Measurements from ENCODE around the genes ARSL and ARSH.

GRCh38 chrX:2963792-2964903, at the start of gene ARSL:
Gene ARSL (minus strand): TSS chrX:2964341.
- PRO-cap, 3 experiments = no peak in any of the 3 experiments
- RAMPAGE, long total RNA, 4 experiments = no peak in any of the 4 experiments
- RRBS = no CpG with 5 or more reads among the region's 24 CpGs

- PRO-cap, 3 experiments = no peak in any of the 3 experiments
- RAMPAGE, long total RNA, 4 experiments = no peak in any of the 4 experiments
- RRBS = no CpG with 5 or more reads among the region's 9 CpGs
Measured at GRCh38 chrX:3006184-3006707, at the start of gene ARSH. Gene ARSH (plus strand): TSS chrX:3006546.

DNA sequence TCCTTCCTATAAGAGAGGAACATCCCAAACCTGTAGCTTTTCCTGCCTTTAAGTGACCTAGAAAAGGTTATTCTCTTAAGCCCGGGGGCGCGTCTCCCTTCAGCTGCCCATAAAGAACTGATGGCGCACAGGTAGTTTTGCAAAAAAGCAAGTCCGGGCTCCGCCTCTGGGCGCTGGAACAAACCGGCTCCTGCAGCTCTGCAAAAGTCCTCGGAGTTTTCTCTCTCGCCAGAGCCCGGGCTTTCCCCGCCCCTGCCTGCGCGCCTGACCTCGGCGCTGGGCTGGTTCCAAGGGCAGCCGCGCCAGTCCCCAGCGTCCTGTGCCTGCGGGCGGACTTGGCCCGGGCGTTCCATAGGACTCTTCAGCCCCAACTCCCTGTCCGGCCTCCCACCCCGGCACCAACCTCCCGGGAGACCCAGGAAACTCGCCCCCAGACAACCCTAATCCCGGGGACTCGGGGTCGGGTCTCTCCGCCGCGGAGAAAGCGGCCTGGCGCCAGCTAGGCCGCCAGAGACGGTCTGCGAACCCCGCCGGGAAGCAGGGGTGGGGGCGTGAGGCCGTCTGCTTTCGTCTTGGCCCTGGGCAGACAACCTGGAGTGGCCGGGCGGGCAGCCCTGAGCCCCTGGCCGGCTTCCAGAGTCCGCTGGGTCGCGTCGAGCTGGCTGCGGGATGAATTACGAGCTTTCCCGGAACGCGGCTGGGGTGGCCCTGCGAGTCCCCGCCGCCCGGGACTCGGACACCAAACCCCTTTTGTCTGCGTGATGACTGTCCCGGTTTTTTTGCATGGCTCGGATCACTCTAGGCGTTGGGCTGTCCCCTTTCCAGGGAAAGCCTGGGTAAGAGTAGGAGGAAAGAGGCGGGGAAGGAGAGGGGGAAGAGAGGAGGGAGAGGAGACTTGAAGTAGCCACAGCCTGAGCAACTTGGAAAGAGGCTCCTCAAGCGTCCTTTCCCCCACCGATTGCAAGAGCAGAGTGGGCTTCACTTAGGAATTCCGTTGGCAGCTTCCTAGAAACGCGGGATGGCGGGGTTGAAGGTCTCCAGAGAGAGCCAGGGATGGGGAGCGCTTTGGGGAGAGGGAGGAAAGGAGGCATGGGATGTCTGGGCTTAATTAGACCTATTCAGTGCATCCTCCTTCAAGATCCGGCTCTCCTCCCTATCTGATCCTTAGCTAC, 907 bp downstream of the MXRA5 start:
- PRO-cap, 3 experiments = peak in 3 of 3 experiments; most common plus-strand start position 327 of the sequence (in 2); most common minus-strand start position 119 of the sequence (in 3)
- RAMPAGE, long total RNA, 4 experiments = no peak in any of the 4 experiments
- RRBS = 3% methylated on average over 41 of the region's 73 CpGs

DNA sequence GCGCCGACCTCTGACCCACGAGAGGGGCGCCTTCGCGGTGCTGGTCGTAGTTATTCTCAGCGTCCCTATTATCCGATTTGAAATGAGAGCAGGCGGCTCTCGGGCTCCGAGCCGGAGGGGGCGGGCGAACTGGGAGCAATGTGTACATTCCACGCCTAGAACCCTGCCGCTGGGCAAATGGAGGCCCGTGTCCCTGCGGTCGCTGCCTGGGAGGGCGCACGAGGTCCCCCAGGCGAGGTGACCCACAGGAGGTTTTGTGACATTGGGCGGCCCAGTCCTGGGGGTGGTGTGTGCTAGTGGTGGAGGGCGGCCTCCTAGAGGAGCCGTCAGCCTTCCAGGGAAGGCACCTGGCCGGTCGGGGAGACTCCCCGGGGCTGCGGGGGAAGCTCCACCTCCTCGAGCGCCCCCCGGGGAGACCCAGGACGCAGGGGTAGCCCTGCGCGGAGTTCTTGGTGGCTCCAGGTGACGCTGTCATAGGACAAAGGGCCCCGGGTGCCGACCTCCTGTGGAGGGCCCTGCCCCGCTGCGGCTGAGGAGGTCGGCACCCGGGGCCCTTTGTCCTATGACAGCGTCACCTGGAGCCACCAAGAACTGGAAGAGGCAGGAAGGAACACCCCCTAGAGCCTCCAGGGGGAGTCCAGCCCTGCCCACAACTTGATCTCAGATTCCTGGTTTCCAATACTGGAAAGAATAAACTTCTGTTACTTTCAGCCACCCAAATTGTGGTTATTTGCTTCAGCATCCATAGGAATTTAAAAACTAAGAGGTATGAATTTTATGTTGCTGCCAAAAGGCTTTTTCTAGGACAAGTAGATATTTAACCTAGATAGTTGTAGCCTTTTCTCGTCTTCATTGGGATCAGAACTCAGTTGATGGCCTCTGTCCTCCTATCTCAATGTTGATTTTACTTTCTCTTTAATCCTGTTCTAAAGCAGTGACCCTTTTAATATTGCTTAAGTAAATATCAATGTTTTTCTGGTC, 102.8 kb upstream of the PRKX start:
- PRO-cap, 3 experiments = peak in 3 of 3 experiments; most common plus-strand start position 188 of the sequence (in 2); most common minus-strand start position 131 of the sequence (in 2)
- RAMPAGE, long total RNA, 4 experiments = no peak in any of the 4 experiments
- RRBS = 2% methylated on average over 12 of the region's 45 CpGs

- PRO-cap, 3 experiments = no peak in any of the 3 experiments
- RAMPAGE, long total RNA, 4 experiments = no peak in any of the 4 experiments
- RRBS = no CpG with 5 or more reads among the region's 6 CpGs
Measured at GRCh38 chrX:3822862-3823427, 109.5 kb upstream of the PRKX start.

DNA sequence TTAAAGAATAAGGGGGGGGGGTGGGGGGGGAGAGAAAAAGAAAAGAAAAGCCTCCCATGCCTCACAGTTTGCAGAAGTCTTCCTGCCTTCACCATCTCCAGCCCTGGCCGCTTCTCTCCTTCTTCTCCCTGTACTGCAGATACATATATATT, 843 bp downstream of the NLGN4X start:
- PRO-cap, 3 experiments = no peak in any of the 3 experiments
- RAMPAGE, long total RNA, 4 experiments = no peak in any of the 4 experiments
- RRBS = no CpG with 5 or more reads among the region's 1 CpG

- PRO-cap, 3 experiments = no peak in any of the 3 experiments
- RAMPAGE, long total RNA, 4 experiments = no peak in any of the 4 experiments
- RRBS = no CpG with 5 or more reads among the region's 2 CpGs
Measured at GRCh38 chrX:6389013-6389216, 146.0 kb downstream of the VCX3A start.

DNA sequence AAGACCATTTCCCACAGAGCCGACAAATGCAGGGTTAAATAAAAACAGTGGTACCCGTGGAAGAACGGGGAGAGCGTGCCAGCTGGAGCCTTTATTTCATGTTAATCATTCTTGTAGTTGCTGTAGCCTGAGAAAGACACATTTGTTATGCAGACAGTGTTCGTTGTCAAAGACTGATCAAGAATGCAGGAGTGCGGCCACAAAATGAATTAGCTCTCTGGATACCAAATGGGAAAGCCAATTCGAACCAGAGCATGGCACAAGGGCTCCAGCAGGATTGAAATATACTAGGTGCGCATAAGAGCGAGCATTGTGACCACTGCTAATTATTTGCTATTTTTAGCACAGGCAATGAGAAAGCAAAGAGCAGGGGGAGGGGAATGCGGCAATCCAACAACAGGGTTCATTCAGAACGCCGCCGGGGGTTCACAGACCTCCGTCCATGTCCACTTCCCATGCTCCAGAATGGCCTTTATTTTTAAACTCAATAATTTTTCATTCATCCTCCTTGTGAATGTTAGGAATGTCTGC, 243.9 kb upstream of the VCX3A start:
- PRO-cap, 3 experiments = no peak in any of the 3 experiments
- RAMPAGE, long total RNA, 4 experiments = no peak in any of the 4 experiments
- RRBS = no CpG with 5 or more reads among the region's 14 CpGs

DNA sequence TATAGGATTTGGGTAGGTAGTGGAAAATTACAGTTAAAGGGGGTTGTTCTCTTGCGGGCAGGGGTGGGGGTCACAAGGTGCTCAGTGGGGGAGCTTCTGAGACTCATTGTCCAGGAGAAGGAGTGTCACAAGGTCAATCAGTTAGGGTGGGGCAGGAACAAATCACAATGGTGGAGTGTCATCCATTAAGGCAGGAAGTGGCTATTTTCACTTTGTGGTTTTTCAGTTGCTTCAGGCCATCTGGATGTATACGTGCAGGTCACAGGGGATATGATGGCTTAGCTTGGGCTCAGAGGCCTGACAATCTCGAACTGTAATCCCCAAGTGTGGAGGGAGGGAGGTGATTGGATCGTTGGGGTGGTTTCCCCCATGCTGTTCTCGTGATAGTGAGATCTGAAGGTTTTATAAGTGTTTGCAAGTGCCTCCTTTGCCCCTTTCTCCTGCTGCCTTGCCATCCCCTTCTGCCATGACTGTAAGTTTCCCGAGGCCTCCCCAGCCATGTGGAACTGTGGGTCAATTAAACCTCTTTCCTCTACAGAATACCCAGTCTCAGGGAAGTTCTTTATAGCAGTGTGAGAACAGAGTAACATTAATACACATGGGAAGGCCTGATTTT, 36.7 kb upstream of the STS start:
- PRO-cap, 3 experiments = no peak in any of the 3 experiments
- RAMPAGE, long total RNA, 4 experiments = no peak in any of the 4 experiments
- RRBS = no CpG with 5 or more reads among the region's 6 CpGs

DNA sequence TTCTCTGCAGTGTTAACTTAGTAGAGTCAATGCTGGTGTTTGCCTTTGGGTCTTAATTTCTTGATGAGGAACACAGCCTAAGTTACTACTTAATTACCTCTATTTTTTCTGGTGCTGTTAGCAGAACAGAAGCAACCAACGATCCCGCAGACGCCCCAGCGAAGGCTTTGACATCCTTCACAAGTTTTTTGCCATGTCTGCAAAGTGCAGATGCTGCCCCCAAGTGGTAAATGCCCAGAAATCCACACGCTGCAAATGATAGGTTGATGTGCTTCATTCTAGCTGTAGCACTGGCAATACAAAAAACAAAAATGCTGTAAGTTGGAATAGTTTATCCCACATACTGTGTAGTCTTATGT, 1.4 kb downstream of the PNPLA4 start:
- PRO-cap, 3 experiments = no peak in any of the 3 experiments
- RAMPAGE, long total RNA, 4 experiments = no peak in any of the 4 experiments
- RRBS = no CpG with 5 or more reads among the region's 5 CpGs

DNA sequence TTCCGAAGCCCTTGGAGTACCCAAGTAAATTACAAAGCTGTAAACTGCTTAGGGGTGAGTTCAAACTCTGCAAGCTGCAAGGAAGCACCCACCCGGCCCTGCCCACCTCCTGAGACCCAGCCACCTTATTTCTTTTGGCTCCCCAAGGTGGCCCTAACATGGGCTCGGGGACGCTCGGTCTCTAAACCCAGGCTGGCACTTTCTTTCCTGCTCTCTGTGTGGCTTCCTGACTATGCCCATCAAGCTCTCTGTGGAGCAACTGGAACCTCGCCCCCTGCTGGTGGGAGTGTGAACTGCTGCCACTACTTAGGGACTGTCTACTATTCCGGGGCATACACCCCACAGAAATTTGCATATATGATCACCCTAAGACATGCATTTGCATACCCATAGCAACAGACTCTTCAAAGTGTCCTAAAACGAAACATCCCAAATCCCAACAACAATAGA, 151.7 kb upstream of the TBL1X start:
- PRO-cap, 3 experiments = no peak in any of the 3 experiments
- RAMPAGE, long total RNA, 4 experiments = no peak in any of the 4 experiments
- RRBS = no CpG with 5 or more reads among the region's 8 CpGs

- PRO-cap, 3 experiments = no peak in any of the 3 experiments
- RAMPAGE, long total RNA, 4 experiments = no peak in any of the 4 experiments
- RRBS = 59% methylated on average over 3 of the region's 13 CpGs
Measured at GRCh38 chrX:9471482-9471953, 6.7 kb downstream of the TBL1X start.

DNA sequence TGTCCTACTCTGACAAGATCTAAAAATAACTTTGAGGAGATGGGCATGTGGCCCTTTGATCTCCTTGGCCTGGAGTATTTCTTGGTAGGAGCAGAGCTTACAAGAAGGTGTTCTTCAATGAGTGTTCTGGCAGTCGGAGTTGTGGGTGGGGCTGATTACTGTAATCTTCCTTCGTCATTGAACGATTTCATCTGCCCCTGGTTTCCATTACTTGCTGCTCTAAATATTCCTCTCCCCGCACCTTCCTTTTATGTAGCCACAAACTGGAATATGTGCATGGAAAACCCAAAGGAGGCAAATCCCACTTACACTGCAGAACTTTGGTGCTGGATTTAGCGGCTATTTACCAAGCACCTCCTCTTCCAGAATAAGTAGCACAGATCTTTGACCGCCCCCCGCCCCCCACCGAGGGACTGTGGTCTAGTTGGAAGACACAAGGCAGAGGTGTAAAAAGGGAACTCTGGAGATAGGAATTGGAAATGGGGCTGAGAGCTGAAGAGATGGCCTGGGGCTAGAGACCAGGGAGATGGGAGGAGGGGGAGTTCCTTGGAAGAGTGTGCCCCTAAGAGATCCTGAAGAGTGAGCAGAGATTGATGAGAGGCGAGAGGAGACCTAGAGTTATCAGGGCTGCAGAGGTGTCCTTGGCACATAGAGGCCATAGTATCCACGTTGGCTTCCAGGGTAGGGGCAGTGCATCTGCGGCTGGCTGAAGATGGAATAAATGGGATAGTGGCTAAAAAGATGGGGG, 55.2 kb downstream of the TBL1X start:
- PRO-cap, 3 experiments = no peak in any of the 3 experiments
- RAMPAGE, long total RNA, 4 experiments = no peak in any of the 4 experiments
- RRBS = no CpG with 5 or more reads among the region's 11 CpGs

GRCh38 chrX:9644312-9644827, 121.3 kb downstream of the GPR143 start:
- PRO-cap, 3 experiments = no peak in any of the 3 experiments
- RAMPAGE, long total RNA, 4 experiments = no peak in any of the 4 experiments
- RRBS = no CpG with 5 or more reads among the region's 9 CpGs

DNA sequence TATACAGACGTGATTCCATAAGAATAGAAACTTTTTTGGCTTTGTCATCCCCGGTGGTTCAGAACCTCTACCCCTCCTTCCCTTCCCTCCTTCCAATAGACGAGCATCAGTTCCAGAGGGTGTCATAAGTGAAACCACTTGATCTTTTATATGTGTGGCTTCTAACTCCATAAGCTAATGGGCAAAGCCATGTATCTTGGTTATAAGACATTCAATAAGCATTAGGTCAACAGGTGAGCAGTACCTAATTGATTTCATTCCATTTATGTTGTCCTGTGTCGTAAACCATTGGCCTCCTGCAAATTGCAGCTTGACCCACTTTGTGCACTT, 58.0 kb upstream of the CLCN4 start:
- PRO-cap, 3 experiments = no peak in any of the 3 experiments
- RAMPAGE, long total RNA, 4 experiments = no peak in any of the 4 experiments
- RRBS = no CpG with 5 or more reads among the region's 4 CpGs

DNA sequence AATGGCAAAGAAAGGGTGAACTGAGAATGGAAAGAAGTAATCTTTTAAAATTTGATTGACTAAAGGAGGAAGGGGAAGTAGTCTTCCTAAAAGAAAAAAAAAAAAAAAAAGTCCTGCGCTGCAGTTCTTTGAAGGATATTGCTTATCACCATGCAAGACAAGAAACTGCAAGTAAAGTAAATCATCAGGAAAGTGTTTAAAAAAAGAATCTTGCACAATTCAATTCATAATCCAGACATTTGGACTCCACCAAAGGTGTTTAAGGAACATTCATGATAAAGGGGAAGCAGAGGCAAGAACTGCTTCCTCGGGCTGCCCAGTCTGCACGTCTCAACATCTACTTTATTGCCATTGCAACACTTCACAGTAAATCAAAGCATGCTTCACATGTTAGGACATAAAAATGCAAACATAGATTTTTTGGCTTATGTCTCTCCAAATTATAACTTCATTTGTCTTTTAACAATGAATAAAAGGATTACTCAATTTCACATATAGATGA, 42.6 kb downstream of the MID1 start:
- PRO-cap, 3 experiments = peak in 1 of 3 experiments; most common plus-strand start position 269 of the sequence (in 1)
- RAMPAGE, long total RNA, 4 experiments = no peak in any of the 4 experiments
- RRBS = no CpG with 5 or more reads among the region's 3 CpGs

- PRO-cap, 3 experiments = no peak in any of the 3 experiments
- RAMPAGE, long total RNA, 4 experiments = no peak in any of the 4 experiments
- RRBS = no CpG with 5 or more reads among the region's 4 CpGs
Measured at GRCh38 chrX:10617955-10618542, 2.3 kb downstream of the MID1 start.

GRCh38 chrX:11424168-11425284, 131.3 kb downstream of the AMELX start:
- PRO-cap, 3 experiments = no peak in any of the 3 experiments
- RAMPAGE, long total RNA, 4 experiments = no peak in any of the 4 experiments
- RRBS = no CpG with 5 or more reads among the region's 6 CpGs

- PRO-cap, 3 experiments = peak in 1 of 3 experiments; most common minus-strand start chrX:11664276 (in 1)
- RAMPAGE, long total RNA, 4 experiments = no peak in any of the 4 experiments
- RRBS = 30% methylated on average over 9 of the region's 60 CpGs
Measured at GRCh38 chrX:11663765-11664858, 1.6 kb downstream of the ARHGAP6 start.

- PRO-cap, 3 experiments = peak in 1 of 3 experiments; most common plus-strand start chrX:12977044 (in 1); most common minus-strand start chrX:12977002 (in 1)
- RAMPAGE, long total RNA, 4 experiments = no peak in any of the 4 experiments
- RRBS = no CpG with 5 or more reads among the region's 4 CpGs
Measured at GRCh38 chrX:12976852-12977189, 1.9 kb downstream of the TMSB4X start.

All from adrenal gland (tissue), 7 donors.